Bronchus fibroblast of lung (primary cell): ENCODE measurements around a stretch of chr10.

GRCh38 chr10:110583696-110584731, 16.5 kb downstream of the SMC3 start:
- RAMPAGE, long total RNA = no peak

DNA sequence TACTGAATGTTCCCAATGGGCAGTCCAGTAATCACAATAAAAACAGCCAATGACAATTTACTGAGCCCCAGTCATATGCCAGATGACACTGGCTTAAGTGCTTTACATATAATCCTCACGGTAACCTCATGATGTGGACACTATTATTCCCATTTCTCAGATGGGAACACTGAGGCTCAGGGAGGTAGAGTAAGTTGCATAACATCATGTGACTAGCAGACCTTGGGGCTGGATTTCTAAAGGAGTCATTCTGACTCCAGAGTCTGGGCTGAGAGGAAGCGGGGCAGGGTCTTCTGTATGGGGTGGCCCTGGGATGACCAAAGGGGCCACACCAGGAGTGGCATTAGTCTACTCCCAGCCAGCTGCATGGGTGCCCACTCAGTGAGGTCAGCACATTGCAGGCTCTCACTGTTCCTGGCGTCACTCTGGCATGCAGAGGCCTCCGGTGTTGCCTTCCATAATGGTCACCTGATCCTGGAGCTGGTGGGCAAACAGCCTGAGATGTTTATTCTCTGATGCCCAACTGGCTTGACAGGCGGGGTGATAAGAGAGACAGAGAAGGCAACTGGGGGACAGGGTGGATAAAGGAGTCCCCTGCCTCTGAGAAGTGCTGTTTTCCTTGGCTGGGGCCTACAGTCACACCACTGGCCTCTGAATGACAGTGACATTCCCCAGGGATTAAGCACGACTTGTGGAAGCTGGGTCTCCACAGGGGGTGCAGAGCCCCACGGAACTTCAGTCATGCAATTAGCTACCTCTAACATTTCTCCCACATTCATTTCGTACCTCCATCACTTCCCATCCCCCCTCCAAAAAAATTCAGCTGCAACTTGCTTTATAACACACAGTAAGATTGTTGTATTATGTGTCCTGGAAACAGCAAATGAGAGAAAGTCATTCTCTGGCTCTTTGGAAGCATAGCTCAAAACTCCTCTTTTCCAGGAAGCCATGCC, 7.3 kb upstream of the RBM20 start:
- RAMPAGE, long total RNA = no peak

GRCh38 chr10:110642947-110643577, 1.1 kb upstream of the RBM20 start:
- RAMPAGE, long total RNA = no peak

DNA sequence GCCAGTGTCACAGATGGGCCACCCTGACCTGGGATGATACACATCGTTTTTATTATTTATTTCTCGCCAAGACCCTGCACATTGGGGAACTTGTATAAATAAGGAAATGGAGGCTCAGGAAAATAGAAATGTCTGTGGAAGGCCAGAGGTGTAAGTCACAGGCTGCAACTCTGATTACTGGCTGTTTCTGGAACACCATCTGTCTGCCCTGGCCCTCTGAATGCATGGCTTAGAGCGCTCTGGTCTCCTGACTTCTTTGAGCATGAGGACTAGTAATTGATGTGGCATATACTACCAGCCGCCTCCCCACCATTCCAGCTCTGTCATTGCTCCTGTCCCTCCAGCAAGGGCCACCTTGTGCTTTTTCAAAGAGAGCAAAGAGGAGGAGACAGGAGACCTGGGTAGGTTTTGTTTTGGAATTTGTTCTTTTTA, 81.7 kb upstream of the PDCD4 start:
- RAMPAGE, long total RNA = no peak

- RAMPAGE, long total RNA = no peak
Measured at GRCh38 chr10:110860450-110861279, 11.1 kb upstream of the PDCD4 start.

- RAMPAGE, long total RNA = no peak
Measured at GRCh38 chr10:110873633-110873870, 1.8 kb downstream of the PDCD4 start.

GRCh38 chr10:110931702-110932607, 12.6 kb downstream of the SHOC2 start:
- RAMPAGE, long total RNA = no peak

GRCh38 chr10:111203639-111203860, 126.7 kb downstream of the ADRA2A start:
- RAMPAGE, long total RNA = no peak

DNA sequence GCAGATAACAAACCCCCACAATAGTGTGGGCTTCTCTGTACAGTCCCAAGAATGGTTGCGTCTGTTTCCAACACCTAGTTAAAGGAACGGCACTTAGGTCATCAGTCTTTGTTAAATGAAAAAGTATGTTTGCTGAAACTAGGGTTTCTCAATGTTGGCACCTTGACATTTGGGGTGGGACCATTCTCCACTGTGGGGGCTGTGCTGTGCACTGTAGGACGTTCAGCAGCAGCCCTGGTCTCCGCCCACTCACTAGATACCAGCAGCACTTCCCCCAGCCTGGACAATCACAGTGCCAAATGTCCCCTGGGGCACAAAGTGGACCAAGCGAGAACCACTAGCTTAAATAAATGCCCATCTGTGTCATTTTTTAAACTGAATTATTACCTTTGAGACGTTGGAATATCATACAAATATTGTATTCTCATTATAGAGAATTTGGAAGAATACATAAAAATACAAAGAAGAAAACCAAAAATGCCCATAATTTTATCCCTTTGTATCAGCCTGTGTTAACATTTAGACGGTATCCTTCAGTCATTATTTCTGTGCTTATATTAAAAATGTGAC, 13.9 kb downstream of the TECTB start:
- RAMPAGE, long total RNA = no peak

DNA sequence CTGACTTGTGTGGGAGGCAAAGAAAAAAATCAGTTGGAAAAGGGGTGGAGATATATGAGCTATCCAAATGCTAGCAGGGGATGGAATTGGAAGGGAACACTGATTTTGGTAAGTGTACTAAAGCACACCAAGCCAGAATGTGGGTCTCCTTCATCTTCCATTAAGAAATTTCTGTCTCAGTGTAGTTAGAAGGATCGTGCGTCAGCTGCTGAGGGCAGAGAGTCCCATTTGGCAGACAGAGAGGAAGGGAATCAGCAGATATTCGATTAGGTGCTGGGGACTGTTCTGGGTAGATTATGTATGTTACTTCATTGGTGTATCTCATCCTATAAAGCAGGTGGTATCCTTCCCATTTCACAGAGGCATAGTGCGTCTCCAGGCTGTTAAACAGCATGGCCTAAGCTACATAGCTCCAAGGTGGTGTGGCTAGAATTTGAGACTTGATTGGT, 530 bp downstream of the ACSL5 start:
- RAMPAGE, long total RNA = no peak

DNA sequence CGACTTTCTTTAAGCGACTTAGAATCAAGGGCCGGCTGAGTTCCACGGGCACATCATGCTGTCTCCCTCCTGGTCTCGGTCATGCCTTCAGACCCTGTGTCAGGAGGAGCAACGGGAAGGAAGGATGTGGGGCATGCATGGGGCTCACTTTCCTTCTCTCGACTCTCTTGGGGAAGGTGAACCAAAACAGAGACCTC, 2.5 kb downstream of the ACSL5 start:
- RAMPAGE, long total RNA = no peak

- RAMPAGE, long total RNA = no peak
Measured at GRCh38 chr10:112803737-112804416, 146.2 kb upstream of the TCF7L2 start.

- RAMPAGE, long total RNA = no peak
Measured at GRCh38 chr10:112826068-112826956, 123.7 kb upstream of the TCF7L2 start.

GRCh38 chr10:112898456-112898834, 51.6 kb upstream of the TCF7L2 start:
- RAMPAGE, long total RNA = no peak

DNA sequence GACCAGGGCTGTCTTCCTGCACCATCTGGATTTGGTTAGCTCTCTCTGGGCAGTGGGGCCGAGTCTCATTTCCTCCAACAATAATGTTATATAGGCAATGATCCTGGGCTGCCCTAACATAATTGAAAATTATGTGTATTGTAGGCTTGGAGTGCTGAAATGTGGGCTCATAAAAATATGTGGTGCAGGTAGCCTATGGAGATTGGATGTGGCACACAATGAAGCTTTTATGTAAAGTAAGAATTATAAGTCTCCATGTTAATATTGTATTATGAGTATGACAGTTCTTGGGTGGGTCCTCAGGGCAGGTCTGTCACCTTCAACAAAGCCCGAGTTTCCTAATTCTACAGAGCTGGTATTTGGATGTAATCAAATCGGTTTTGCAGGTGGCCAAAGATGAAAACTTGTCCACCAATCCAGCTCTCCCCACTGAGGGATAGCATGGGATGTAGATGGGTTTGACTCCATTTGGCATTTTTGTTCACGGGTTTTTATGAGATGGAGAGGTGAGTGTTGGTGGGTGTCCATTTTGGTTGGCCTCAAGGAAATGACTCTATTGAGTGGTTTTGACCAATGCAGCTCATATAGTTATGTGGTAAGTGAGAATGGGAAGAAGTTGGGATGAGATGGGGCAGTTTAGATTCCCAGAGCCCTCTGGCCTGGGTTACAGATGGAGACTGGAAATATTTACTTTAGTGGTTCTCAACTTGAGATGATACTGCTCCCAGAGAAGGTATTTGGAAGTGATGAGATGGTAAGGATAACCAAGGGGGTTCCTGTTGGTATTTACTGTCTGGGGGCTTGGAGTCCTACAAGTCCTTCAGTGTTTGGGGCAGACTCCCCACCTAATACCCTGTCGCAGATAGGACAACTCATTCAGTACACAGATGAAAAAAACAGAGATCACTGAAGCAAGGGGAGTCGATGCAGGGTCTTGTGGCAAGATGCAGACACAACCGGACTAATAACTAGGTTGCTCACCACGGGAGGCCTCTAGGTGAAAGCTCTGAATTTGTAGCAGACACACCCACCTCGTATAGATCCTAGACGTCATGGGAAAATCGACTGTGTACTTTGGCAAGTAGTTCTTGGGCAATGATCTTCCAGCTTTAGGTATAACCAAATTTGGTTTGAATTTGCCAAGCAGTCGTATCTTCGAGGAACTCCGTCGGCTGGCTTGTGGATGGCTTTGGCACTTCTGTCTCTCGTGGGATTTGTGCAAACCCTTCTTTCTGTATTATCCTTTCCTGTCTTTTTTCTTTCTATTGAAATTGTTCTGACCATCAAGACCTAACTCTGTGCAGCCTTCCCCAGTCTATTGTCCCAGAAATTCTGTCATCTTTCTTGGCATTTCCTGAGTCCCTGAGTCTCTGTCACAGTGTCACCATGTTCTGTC, 87.8 kb downstream of the TCF7L2 start:
- RAMPAGE, long total RNA = no peak

GRCh38 chr10:113056722-113057137, 106.7 kb downstream of the TCF7L2 start:
- RAMPAGE, long total RNA = no peak

GRCh38 chr10:113073400-113074269, 123.6 kb downstream of the TCF7L2 start:
- RAMPAGE, long total RNA = no peak

DNA sequence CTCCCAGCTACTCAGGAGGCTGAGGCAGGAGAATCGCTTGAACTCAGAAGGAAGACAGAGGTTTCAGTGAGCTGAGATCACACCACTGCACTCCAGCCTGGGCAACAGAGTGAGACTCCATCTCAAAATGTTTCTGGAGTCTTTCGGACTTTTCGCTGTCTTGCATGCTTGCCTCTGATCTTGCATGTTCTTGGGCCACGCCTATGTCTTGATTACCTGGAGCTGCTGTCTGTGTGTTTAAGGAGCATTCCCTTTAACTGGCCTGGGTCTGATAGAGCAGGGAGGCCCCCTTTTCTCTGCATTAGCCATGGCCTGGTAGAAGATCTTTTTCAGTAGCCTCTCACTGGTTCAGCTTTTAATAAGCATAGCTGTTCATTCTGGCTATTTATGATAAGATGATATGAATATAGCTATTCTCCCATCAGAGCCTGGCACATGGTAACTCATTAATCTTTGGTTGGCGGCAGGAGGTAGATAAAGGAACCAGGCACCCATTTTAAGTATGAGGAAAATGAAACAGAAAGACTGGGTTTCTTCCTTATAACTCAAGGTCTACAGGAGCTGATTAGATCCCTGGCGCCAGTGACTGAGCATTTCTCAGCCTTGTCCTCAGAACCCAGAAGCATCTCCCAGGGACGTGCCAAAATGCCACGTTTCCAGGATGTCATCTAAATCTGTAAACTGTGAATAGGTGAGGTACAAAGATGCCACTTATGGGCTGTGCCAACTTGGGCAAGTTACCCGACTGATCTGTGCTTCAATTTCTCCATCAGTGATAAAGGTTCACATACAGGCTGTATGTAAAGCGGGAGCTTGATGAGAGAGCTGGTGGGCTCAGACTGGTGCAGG, 141.8 kb downstream of the TCF7L2 start:
- RAMPAGE, long total RNA = no peak

GRCh38 chr10:113096360-113096925, 146.4 kb downstream of the TCF7L2 start:
- RAMPAGE, long total RNA = no peak

DNA sequence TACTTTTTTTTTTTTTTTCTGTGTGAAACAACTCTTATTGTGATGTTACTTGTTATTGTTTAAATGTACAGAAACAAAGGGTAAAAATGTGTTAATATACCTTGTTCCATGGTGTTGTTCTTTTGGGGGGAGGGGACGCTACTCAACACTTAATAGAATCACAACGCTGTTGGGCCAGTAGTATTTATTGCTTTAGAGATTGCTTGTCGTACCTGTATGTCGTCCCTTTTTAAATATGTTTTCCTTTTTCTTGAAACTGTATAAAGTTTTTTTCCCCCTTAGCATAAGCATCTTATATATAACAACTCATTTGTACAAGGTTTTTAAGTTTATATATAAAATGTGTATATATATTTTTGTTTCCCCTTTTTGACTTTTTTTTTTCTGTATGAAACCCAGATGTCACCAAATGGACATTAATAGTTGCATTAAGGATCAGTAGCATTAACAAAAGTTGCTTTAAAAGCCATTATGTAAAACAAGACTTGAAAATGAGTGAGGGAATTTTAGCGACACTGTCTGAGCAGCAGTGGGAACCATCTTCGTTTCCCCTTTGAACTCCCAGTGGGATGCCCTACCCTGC, 216.5 kb downstream of the TCF7L2 start:
- RAMPAGE, long total RNA = no peak